Skeletal muscle satellite cell (primary cell): ENCODE results near the genes BMF and BAHD1.

GRCh38 chr15:39599383-39599782 lies 18.5 kb downstream of the THBS1 start:
- CAGE, long polyA plus RNA, result no peak

GRCh38 chr15:39918558-39919143 lies 1.4 kb downstream of the GPR176 start:
- CAGE, long polyA plus RNA, result no peak

GRCh38 chr15:39960331-39960915 lies 26.5 kb downstream of the EIF2AK4 start:
- CAGE, long polyA plus RNA, result no peak

DNA sequence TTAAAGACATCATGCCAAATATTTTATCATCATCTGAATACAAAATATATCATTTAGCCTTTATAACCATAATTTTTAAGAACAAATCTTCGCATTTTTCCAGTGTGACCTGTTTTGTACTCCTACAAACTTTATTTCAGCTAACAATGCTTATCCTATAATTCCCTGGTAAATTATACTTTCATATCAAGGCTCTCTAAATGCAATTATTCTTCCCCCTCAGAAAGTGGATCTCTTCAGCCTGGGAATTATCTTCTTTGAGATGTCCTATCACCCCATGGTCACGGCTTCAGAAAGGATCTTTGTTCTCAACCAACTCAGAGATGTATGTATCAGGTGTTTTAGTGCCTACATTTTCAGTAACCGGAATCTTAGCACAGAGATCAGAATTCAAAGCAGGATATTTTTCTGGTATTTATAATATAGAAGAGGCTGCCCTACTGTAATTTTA lies 42.2 kb downstream of the SRP14 start:
- CAGE, long polyA plus RNA, result no peak

DNA sequence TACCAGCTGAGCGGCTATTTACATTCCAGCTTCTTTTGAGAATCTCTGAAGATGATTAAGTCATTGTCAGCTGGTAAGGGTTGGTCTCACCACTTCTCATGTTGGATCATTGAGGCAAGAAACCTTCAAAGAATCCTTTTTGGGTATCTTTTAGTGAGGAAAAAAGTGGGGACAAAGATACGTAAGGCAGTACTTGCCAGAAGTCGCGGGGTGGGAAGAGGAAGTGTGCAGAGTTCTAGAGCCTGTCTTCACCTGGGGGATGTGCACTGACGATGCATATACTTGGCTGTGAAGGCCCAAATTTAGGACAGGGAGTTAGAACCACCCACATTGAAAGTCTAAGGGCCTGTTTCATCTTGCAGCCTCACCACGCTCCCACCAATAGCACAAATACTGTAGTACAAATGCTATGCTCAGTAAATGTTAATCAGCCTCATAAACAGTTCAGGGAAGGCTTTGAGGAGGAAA lies 25.6 kb upstream of the SRP14 start:
- CAGE, long polyA plus RNA, result no peak

DNA sequence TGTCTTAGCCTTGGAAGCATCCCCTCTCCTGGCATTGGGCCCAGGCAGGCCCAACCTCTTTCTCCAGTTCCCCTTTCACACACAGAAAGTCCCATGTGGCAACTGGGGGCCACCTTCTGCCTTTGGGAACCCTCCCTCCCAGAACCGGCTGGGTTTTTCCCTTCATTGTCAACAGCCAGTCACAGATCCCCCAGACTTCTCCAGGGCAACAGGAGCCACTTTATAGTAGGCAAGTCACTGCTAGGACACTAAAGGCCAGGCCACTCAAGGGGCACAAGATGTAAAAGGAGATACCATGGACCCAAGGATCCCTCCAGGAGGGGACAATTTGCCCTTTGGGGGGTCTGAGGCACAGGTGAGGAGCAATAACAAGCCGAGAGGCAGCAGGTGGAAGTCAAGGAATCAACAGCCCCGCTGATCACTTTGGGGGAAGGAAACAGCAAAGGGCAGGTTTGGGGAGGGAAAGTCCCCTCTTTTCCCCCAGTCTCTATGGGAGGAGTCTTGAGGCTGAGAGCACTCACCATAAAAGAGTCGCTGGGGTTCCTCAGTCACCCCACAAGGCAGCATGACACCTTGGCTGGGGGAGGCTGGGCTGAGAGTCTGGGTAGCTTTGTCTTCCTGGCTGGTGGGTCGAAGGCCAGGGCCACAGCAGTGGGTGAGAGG lies 3.3 kb downstream of the BMF start:
- CAGE, long polyA plus RNA, result no peak

GRCh38 chr15:40108572-40109663 lies at the start of gene BMF:
Gene BMF (minus strand): TSS chr15:40108879.
- CAGE, long polyA plus RNA, result no peak

DNA sequence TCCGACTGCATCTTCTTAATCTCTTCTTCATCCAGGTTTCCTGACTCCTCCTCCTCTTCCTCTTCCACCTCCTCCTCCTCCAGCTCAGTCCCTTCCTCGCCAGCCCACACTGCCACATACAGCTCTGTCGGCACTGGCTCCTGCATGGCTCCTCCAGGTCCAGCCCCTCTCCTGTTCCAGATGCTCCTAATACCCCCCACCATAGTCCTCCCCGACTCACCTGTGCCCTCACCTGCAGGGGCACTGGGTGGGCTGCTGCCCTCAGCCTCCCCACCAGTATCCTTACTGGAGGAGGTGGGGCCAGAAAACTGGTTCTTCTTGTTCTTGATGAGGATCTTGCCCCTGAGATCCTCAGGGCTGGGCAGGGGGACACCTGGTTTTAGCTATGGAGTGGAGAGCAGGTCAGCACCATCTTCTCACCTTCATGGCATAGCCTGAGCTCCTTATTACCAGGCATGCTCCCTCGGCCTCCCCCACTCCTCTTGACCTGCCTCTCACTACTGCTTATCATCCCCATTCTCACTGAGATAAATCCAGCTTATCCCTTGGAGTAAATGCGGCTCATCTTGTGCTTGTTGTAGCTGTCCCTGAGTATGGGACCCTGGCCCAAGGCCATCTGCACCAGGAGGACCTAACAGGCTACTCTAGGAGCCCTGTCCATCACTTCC lies 11.1 kb downstream of the PLCB2 start:
- CAGE, long polyA plus RNA, result no peak

GRCh38 chr15:40324064-40325025 lies 853 bp downstream of the INAFM2 start:
- CAGE, long polyA plus RNA, result no peak

- CAGE, long polyA plus RNA, result no peak
Measured at GRCh38 chr15:40421170-40421723, 15.7 kb downstream of the IVD start.

DNA sequence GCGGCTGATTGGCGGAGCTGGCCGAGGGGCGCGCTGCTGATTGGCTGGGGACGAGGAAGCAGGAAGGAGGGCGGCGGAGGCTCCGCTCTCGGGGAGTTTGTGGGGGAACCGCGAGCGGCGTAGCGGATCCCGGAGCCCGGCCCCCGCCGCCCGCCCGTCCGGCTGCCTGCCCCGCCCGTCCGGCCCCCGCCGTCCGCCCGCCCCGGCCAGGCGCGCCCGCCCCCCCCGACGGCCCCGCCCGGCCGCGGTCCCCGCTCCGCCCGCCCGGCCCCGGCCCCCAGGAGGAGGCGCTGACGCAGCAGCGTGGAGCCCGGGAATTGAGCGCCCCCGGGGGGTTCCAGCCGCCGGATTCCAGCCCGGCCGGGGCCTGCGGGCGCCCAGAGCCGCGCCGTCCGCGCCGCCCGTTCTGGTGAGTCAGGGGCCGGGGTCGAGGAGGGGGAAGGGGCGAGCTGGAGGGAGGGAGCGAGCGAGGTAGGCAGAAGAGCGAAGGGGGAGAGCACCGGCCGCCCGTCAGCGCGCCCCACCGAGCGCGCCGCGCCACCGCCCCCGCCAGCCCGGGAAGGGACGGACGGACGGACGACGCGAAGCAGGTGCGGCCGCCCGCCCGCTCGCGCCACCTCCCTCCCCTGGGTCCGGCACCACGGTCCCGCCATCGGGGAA lies at the start of gene BAHD1:
TSS of gene BAHD1 (plus strand) at position 94 of the 660 bp plus-strand sequence.
- CAGE, long polyA plus RNA, result no peak

- CAGE, long polyA plus RNA, result no peak
Measured at GRCh38 chr15:40489424-40490295, 18.9 kb downstream of the CHST14 start.

DNA sequence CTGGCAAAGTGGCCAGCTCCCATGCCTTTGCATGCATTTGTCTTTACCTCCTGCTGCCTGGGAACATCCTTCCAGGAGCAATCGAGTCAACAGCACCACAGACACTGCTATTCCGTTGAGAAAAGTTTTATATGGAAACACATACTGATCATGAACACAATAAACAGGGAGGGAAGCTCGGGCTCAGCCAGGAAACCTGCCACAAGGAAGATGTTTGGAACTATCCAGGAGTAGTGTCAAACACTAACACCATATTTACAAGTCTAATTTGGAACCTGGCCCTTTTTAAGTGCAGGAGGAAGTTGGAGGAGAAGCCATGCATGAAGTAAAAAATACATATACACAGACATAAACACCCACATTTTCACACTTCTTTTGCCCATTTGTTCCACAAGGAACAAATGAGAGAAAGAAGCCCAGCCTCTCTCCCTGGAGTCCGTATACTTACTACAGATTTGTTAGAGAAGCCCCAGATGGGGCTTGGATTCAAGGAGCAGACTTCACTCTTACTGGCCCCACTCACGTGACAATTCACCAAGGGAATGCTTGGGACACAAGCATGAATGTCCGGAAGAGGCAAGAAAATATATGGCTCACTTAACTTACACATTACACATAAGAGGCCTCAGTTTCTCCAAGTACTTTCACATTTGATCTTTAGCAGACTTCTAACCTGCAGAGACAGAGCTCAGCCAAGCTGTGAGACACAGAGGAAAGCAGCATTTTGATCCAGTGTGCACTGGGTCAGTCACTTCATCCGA lies 11.7 kb downstream of the CCDC32 start:
- CAGE, long polyA plus RNA, result no peak

DNA sequence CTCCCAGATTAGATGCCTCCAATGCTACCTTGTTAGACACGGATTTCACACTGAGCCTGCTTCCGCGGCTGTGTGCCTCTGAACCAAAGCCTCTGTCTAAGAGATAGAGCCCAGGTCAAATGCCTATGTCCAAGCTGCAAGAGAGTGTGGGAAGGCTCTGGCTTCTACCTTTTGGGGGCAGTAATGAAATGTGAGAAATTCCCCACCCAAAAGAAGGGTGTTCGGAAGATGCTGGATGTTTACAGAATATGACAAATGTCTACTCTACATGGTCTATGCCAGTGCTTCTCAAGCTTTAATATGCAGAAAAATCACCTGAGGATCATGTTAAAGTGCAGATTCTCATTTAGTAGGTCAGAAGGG lies 1.9 kb upstream of the RPUSD2 start:
- CAGE, long polyA plus RNA, result no peak

GRCh38 chr15:40856714-40857606 lies 13.1 kb downstream of the SPINT1 start:
- CAGE, long polyA plus RNA, result no peak

GRCh38 chr15:40872309-40873377 lies 1.4 kb downstream of the RHOV start:
- CAGE, long polyA plus RNA, result no peak

DNA sequence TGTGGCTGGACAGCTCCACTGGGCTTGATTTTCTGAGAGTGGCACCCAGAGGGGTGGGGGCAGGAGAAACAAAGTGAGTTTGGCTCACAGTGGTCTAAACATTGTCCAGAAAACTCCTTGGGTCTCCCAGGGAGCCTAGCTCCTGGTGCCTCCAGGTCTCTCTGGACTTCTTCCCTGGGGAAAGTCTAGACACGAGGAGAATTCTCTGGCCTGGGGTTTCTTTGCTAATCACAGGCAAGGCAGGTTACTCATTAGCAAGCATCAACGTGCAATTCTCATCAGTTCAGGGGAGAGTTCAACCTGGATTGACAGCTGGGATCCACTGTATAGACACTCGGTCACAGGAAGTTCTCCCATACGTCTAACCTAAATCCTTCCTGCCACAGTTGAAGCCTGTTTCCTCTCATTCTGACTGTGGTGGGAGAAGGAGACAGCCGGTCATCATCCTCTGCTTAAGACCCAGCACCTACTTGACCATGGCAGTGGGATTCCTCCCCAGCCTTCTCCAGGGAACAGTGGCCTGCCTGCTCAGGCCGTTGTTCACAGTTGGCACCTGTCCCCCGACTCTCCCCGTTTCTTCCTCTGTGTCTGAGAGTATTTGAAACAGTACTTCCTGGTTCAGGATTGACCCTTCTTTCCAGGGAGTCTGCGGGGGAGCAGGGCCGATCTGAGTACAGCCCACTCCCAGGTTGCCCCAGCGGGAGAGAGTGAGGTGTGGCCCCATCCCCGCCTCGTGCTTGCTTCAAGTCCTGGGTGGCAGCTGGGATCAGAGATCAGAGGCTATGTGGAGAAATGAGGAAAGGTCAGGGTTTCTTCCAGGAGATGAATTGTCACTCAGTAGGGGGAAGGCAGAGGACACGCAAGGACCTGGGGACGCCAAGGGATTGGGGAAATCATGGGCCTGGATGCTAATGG lies 6.8 kb upstream of the DLL4 start:
- CAGE, long polyA plus RNA, result no peak

DNA sequence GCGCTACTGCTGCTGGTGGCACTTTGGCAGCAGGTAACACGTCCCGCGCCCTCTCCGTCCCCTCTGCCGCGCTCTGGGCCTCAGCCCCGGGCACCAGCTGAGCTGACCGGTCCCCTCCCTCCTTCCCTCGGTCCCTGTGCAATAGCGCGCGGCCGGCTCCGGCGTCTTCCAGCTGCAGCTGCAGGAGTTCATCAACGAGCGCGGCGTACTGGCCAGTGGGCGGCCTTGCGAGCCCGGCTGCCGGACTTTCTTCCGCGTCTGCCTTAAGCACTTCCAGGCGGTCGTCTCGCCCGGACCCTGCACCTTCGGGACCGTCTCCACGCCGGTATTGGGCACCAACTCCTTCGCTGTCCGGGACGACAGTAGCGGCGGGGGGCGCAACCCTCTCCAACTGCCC lies 560 bp downstream of the DLL4 start:
- CAGE, long polyA plus RNA, result no peak

DNA sequence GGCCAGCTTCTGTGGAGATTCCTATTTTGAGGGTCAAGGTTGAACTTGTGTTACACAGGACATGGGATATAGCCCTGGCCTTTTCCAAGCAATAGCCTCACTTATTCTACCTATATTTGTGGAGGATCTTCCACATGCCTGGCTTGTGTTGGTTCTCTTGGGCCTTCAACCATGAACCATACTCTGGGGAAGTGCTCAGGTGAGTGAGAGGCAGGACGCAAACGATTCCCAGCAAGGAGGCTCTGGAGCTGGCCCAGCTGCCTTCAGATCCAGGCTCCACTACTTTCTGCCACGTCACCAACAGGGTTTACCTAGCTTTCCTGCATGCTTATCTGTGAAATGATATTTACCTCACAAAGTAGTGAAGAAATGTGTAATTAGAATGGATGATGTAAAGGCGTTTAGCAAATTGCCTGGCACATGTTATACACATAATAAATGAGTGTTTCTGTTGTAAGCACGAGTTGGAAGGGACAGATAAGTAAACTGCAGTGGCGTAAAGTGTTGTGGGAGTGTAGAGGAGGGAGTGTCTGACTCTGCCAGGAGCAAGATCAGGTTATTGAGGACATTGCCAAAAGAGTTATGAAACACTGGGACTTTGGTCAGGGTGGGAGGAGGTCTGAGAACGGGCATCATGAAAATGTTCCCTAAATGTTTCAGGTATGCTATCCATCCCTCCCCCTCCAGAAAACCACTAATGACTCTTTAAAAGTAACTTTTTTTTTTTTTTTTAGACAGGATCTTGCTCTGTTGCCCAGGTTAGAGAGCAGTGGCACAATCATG lies 3.5 kb upstream of the CHAC1 start:
- CAGE, long polyA plus RNA, result no peak

GRCh38 chr15:40962091-40962677 lies 8.9 kb downstream of the CHAC1 start:
- CAGE, long polyA plus RNA, result no peak